OCI-LY7 (cell line): ENCODE measurements around the gene EMILIN1.

DNA sequence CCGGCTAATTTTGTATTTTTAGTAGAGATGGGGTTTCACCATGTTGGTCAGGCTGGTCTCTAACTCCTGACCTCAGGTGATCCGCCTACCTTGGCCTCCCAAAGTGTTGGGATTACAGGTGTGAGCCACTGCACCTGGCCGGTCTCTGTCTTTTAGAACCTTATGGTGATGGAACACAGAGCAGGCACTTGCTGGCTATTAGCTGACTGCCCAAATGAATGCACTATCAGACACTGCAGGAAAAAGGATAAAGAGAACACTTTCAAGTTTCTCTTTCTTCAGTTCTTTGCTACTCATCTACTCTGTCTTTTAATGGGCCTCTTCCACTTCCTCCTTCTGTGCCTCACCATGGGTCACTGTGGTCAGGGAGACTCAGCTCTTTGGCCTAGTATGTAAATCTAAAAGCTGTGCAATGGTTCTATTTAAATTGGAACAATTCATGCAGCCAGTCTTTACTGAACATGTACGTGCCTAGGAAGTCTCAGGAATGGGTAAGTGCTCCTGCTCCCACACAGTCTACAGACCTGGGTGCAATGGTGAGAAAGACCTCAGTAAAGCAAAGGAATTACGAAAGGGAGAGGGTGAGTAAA is 79.0 kb upstream of the DNMT3A start:
- PRO-cap, result bidirectional peak, plus-strand start at position 452 of the sequence, minus-strand start at position 311 of the sequence
- RAMPAGE, long total RNA, result no peak

DNA sequence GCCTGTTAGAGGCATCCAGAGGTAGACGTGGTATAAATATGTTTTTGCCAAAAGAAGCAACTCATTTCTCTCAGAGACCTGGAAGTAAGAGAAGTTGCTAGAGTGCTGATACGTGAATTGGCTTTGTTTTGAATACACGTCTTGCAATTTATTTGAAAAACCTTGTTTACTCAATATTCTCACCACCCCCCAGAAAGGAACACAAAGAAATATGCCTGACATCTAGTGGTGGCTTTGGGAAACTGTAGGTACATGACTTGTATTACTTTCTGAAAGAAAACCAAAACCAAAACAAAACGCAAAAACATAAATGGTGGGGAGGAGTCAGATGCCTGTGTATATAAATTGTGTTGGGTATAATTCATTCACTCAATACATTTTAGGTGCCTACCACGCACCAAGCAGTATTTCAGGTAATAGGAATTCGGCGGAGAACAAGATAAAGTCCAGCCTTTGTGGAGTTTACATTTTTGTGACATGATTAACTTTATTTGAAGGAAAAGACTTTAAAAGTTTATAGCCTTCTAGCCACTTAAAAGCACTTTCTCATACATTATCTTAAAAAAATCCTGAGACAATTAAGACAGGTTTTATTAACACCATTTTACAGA is 151.2 kb downstream of the DTNB start:
- PRO-cap, result no peak
- RAMPAGE, long total RNA, result no peak

- PRO-cap, result no peak
- RAMPAGE, long total RNA, result no peak
These were observed 87.8 kb downstream of the ASXL2 start for GRCh38 chr2:25790557-25790802.

DNA sequence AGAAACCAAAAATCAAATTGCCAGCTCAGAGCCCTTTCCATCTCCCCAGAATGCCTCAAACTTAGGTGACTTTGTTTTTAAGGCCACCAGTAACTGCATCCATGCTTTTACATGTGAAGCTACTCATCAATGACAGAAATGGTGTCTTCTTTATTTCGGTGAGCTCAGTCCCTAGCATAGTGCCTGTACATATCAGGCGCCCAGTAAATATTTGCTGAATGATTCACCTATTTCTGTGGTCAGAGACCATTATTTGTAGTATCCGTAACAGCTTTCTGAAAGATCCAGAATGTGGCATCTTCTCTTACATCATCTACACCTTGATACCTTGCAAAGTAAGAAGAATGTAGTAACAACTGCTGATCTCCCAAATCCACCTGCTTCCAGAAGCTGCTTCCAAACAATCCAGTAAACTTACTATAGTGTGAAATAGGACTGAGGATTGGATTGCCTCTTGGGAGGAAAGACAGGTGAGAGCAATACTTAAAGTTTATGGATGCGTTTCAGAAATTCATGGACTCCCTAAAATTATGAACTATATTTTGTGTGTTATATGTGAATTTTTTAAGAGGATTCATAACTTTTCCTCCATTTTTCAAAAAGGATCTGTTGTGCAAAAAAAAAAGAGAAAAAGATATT is 845 bp upstream of the ASXL2 start:
- PRO-cap, result no peak
- RAMPAGE, long total RNA, result no peak

GRCh38 chr2:25983111-25983705 is 911 bp upstream of the KIF3C start:
- PRO-cap, result no peak
- RAMPAGE, long total RNA, result no peak

DNA sequence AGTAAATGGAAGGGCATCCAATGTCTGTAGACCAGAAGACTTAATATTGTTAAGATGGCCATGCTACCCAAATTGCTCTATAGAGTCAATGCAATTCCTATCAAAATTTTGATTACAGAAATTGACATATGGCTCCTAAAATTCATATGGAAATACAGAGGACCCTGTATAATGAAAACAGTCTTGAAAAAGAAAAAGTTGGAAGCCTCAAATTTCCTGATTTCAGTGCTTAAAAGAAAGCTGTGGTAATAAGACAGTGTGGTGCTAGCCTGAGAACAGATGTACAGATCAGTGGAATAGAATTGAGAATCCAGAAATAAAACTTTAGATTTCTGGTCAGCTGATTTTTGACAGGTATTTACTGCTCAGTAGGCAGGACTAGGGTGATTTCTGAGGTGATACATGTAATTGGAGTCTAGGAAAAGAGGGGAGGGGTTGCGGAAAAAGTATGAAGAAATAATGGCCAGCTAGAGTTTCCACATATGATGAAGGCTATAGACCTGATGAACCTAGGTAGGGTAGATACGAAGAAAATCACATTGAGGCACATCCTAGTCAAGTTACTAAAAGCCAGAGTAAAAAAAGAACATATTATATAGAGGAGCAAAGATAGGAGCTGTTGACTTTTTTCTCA is 44.4 kb downstream of the RAB10 start:
- PRO-cap, result no peak
- RAMPAGE, long total RNA, result no peak

DNA sequence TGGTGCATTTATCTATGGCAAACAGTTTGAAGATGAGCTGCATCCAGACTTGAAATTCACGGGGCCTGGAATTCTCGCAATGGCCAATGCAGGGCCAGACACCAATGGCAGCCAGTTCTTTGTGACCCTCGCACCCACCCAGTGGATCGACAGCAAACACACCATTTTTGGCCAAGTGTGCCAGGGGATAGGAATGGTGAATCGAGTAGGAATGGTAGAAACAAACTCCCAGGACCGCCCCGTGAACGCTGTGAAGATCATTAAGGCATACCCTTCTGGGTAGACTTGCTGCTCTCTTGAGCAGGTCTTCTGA is 10.7 kb upstream of the GAREM2 start:
- PRO-cap, result no peak
- RAMPAGE, long total RNA, result no peak

- PRO-cap, result no peak
- RAMPAGE, long total RNA, result no peak
These were observed 21.5 kb downstream of the GAREM2 start for GRCh38 chr2:26194170-26194974.

DNA sequence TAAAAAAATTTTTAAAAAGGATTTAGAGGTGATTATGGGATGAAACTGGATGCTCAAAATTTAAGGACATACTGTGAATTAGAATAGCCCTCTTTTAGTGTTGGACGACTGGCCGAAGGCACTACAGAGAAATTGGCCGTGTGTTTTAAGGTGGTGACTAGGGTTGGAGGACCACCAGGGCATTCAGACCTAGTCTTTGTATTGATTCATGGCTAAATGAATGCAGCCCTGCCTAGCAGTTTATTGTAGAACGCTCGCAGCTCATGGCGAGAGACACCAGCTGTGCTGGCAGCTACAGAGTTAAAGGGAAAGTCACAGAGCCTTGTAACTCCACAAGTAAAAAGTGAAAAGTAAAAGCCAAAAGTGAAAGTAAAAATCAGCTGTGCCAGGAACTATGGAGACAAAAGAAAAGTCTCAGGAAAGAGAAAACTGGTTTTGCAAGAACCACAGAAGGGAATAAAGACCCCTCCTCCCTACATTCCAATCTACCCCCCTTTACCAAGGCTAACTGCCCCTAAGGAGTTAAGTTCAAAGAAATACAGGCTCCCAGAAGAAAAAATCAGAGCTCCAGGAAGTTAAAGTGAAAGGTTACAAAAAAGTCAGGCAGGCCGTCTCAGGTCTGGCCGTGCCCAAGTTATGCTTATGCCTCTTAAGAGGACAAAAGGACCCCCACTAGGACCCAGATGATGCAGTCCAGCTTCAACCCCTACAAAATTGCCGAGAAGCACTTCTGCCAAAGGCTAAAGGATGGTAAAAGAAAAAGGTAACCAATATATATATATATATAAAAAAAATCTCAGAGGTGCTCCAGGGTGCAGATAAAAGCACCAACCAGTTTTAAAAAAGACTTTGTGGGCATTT is 46.3 kb upstream of the SELENOI start:
- PRO-cap, result no peak
- RAMPAGE, long total RNA, result no peak

DNA sequence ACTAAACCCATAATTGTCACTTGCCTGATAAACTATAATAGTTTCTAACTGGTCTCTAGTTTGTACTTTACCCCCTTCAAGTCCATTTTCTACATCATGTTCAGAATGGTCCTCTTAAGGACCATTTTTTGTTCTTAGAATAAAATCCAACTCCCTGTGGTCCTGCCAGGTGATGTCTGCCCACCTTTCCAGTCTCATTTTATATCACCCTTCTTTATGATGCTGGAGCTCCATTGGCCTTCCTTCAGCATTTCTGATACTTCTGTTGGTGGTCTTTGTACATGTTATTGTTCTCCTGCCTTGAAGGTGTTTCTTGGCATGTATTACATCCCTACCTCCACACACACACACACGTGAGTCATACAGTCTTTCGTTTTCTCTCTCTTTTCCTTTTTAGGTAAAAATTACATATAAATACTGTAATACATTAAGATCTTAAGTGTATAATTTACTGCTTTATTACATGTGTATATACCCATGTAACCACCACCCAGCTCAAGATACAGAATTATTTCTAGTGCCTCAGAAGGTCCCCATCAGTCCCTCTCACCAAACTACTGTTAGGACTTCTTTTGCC is 10.1 kb upstream of the ADGRF3 start:
- PRO-cap, result no peak
- RAMPAGE, long total RNA, result no peak

- PRO-cap, result no peak
- RAMPAGE, long total RNA, result no peak
These were observed 3.6 kb downstream of the KCNK3 start for GRCh38 chr2:26695869-26696843.

DNA sequence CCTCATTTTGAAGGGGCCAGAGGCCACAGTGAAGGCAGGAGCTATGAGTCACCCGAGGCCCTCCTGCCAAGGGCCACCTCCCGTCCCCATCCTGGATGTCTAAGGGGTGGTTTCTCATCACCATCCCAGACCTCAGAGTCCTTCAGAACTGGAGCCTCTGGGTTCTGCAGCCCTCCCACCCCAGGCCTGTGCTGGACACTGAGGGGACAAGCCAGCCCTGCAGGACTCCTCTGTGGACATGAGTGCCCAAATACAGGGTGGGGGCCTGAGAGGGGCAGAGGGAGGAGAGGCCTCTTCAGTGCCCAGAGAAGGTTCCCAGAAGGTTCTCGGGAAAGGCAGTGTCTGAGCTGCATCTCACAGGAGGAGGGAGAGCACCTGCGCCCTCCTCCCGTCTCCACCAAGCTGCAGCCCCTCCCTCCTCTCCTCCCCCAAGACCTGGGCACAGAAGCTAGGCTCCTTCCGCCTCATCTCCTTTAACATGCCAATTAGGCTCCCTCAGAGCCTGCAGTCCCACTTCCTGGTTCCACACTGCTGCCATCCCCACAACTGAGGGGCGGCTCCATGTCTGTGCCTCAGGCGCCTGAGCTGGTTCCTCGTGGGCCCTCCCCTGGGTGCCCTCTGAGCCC is 28.6 kb downstream of the KCNK3 start:
- PRO-cap, result no peak
- RAMPAGE, long total RNA, result no peak

GRCh38 chr2:27070244-27070956 is 1.1 kb downstream of the OST4 start:
- PRO-cap, result no peak
- RAMPAGE, long total RNA, result no peak

GRCh38 chr2:27078088-27079223 is at the start of gene EMILIN1:
Gene EMILIN1 (plus strand): TSS chr2:27078615.
- PRO-cap, result no peak
- RAMPAGE, long total RNA, result no peak

DNA sequence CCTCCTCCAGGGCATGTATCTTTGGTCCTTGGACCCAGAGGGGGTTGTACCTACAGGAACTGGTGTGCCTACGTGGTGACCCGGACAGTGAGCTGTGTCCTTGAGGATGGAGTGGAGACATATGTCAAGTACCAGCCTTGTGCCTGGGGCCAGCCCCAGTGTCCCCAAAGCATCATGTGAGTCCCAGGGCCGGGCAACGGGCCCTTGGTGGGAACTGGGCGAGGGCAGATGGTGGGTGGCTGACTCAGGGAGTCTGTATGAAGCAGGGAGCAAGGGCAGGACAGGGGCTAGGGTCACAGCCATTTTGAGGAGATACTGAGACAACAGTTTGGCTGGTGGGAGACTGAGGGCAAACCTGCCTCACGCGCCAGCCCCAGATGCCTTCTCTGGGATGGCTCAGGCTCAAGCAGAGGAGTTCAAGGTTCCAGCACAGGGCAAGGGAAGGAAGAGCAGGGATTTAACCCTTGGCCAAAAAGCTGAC is 1.7 kb downstream of the EMILIN1 start:
- PRO-cap, result no peak
- RAMPAGE, long total RNA, result no peak

GRCh38 chr2:27082564-27083094 is 3.9 kb upstream of the KHK start:
- PRO-cap, result no peak
- RAMPAGE, long total RNA, result no peak

DNA sequence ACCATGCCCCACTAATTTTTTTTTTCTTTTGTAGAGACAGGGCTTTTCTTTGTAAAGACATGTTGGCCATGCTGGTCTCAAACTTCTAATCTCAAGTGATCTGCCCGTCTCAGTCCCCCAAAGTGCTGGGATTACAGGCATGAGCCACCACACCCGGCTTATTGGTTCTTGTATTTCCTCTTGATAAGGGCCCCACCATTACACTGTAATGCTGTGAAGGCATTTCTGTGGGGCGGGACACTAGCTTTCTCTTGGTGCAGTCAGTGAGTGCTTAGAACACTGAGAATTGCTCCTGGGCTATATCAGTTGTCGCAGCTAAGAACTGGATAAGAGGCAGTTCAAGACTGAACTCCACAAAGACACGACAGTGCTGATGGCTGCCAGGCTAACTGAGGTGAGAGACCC is 2.0 kb downstream of the KHK start:
- PRO-cap, result no peak
- RAMPAGE, long total RNA, result no peak

DNA sequence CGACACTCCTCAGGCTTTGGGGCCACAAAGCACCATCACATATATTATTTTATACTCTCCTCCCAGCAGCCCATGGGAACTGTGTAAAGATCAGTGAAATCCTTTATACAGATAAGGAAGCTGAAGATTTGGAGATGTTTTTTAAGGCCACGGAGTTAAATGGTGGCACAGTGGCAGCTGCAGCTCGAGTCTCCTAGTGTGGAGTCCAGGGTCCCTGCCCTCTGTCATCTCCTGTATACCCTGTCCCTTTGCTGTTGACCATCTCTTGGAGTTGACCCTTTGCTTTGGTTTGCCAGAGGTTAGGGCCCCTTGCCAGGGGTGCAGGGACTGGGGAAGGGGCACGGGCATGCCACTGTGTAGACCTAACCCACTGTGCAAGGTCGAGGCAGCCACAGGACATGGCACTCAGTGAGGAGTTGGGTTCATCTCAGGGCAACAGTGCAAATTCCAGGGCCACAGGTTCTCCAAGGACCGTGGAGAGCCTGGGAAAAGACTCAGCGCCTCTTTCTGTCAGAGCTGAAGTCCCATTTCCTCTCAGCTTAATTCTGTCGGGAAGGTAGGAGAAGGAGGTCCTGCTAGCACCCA is 2.5 kb downstream of the KHK start:
- PRO-cap, result no peak
- RAMPAGE, long total RNA, result no peak

DNA sequence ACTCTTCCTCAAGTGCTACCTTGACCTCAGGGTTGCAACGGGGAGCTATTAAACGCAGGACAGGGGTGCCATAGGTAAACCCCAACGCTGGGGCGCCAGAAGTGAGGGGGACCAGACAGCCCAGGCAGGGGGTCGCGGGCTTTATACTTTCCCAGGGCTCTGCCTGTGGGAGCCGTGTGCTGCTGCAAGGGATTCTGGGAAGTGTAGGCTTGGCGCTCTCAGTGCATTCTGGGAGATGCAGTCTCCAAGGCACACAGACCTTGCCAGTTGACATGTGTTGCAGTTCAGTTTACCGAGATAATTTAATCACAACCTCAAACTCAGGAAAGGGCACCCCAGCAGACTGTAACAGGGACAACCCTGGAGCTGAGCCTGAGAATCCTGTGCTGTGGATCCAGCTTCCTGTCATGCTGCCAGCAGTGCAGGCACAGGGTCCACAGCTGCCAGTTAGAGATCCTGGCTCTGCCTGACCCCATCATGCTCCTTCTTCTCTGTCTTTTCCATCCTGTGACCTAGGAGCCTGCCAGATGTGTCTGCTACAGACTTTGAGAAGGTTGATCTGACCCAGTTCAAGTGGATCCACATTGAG is 9.7 kb downstream of the KHK start:
- PRO-cap, result unidirectional peak, minus-strand start at position 145 of the sequence
- RAMPAGE, long total RNA, result no peak

- PRO-cap, result no peak
- RAMPAGE, long total RNA, result no peak
These were observed 1.8 kb upstream of the ABHD1 start for GRCh38 chr2:27121659-27122327.